Melanocyte of skin (primary cell): ENCODE data around the genes HSF4 and CTCF.

DNA sequence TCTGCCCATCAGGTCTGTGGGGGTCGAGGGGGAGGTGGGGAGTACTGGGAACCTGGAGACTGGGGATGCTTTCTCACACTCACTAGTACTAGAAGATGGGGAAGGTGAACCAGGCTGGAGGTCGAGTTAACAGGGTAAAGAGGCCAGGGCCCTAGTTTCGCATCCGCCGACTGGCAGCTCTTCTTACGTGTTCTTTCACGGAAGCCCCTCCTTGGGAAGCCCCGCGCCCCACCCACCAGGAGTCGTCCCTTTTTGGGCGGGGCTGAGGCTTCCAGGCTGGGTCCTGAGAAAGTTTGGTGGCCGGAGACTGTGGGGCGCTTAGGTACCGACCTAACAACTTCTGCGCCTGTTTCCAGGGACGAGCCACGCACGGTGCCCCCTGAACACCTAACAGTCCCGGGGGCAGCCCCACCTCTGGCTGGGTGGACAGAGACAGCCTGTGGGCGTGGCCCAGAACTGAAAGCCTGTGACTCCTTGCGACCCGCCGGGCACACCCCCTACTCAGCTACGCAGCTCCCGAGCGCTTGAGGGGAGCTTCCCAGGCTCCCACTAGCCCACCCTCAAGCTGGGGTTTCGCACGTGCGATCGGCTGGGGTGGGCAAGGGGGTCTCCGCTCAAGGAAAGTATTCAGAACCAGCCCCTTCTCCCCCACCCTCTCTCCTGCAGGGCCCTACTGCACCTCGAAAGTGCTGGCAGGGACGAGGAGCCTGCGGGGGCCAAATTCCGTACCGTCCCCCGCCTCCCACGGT is 590 bp downstream of the TRADD start:
- CAGE, long polyA plus RNA, 2 experiments = no peak in any of the 2 experiments

- CAGE, long polyA plus RNA, 2 experiments = no peak in any of the 2 experiments
Observed at GRCh38 chr16:67164354-67165118, at the start of gene HSF4. Gene HSF4, plus strand, starts transcription at chr16:67164745.

DNA sequence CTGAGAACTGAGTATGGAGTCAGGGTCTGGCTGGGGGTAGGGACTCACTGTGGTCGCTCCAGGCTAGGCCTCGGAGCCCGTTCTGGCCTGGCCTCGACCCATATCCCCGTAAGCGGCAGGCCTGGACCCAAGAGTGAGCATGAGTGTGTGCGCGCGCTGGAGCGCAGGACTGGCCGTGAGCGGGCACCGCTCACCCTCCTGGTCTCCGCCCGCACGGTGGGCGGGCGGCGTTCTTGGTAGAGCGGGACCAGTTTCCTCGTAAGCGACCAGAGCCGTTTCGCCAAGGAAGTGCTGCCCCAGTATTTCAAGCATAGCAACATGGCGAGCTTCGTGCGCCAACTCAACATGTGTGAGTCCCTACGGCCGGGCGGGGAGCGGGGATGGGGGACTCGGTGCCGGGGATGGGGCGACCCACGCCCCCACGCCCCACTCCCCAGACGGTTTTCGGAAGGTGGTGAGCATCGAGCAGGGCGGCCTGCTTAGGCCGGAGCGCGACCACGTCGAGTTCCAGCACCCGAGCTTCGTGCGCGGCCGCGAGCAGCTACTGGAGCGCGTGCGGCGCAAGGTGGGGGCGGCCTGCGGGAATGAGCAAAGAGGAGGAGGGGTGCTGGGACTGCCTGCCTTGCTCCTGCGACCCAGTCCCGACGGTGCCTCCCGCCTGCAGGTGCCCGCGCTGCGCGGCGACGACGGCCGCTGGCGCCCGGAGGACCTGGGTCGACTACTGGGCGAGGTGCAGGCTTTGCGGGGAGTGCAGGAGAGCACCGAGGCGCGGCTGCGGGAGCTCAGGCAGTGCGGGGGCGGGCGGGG is 940 bp downstream of the HSF4 start:
- CAGE, long polyA plus RNA, 2 experiments = no peak in any of the 2 experiments

GRCh38 chr16:67177392-67177855 is 6.3 kb downstream of the MATCAP1 start:
- CAGE, long polyA plus RNA, 2 experiments = no peak in any of the 2 experiments

DNA sequence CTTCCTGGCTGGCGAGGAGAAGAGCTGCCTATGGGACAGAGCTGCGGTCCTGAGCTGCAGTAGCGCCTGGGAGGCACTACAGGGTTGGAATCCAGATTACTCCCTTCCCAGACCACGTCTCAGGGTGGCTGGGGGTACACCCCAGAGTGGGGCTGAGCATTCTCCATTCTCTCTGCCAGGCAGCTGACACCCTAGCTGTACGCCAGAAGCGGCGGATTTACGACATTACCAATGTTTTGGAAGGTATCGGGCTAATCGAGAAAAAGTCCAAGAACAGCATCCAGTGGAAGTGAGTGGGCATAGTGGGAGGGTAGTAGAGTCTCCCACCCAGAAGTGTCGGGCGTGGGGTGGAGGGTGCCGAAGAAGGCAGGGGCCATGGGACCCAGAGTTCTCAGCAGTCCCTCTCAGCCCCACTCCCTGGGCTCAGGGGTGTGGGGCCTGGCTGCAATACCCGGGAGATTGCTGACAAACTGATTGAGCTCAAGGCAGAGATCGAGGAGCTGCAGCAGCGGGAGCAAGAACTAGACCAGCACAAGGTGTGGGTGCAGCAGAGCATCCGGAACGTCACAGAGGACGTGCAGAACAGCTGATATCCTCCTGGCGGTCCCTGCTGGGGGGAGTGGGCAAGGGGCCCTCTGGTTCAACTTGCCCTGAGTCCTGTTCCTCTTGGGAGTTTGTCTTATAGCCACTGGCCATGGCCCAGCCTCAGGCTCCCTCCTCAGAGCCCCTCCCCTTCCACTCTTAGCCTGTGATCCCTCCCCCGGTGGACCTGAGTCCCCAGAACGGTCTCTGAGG is 824 bp downstream of the E2F4 start:
- CAGE, long polyA plus RNA, 2 experiments = no peak in any of the 2 experiments

DNA sequence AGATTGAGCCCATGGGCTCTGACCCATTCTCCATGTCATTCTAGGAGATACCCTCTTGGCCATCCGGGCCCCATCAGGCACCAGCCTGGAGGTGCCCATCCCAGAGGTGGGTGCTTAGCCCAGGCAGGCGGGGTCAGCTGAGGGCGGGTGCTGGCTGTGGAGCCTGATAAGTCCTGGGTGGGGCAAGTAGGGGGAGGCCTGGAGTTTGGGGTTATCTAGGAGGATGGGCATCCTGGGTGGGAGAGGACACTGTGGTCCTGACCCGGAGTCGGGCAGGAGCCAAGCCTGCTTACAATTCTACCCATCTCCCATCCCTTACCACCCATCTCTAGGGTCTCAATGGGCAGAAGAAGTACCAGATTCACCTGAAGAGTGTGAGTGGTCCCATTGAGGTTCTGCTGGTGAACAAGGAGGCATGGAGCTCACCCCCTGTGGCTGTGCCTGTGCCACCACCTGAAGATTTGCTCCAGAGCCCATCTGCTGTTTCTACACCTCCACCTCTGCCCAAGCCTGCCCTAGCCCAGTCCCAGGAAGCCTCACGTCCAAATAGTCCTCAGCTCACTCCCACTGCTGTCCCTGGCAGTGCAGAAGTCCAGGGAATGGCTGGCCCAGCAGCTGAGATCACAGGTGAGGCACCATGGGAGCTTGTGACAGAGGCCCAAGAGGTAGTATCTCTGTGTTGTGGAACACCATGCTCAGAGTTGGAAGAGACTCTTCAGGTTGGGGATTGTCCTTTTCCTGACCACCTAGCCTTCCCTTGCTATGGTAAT is 2.6 kb downstream of the E2F4 start:
- CAGE, long polyA plus RNA, 2 experiments = no peak in any of the 2 experiments

GRCh38 chr16:67200321-67200909 is 1.5 kb downstream of the ELMO3 start:
- CAGE, long polyA plus RNA, 2 experiments = no peak in any of the 2 experiments

- CAGE, long polyA plus RNA, 2 experiments = no peak in any of the 2 experiments
Observed at GRCh38 chr16:67249690-67250138, 935 bp downstream of the SLC9A5 start.

- CAGE, long polyA plus RNA, 2 experiments = no peak in any of the 2 experiments
Observed at GRCh38 chr16:67347212-67347657, 20.6 kb downstream of the LRRC36 start.

DNA sequence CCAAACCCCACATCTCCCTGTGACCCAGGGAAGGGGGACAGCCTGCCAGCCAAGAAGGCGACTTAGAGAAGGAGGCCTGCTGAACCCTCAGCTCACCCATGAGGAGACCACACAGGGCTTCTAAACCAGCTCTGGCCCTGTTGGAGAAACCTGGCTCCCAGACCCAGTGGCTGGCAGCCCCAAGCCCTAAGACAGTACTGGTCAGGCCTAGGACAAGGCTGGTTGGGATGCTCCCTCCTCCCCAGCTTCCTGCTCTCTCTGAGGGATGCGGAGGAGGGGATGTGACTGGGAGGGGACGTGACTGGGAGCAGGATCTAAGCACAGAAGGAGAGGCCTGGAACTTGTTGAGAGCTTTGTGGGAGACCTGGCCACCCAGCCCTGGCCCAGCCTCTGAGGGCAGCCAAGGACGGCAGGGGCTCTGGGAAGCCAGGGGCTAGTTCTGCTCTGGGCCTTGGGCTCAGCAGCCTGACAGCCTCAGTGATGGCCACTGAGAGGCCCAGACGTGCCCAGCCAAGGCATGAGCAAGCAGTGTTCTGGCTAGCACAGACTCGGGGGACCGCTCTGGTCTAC is 22.9 kb downstream of the ATP6V0D1 start:
- CAGE, long polyA plus RNA, 2 experiments = no peak in any of the 2 experiments

DNA sequence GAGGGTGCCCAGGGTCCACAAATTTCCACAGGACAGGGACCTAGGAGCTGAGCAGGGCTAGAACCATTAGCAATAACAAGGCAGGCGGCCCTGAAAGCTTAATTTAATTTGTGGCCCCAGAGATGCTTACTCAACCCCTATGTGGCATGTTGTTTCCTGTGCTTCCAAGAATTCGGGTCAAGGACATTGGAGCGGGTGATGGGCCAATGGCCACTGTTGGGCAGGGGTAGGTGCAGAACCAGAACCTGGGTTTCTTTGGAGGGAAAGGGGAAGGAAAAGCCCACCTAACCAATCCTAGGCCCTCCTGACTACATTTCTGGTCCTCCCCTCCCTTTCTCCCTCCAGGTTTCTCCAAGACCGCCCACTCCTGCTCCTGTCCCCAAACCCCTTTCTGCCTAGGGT is 419 bp upstream of the AGRP start:
- CAGE, long polyA plus RNA, 2 experiments = no peak in any of the 2 experiments

DNA sequence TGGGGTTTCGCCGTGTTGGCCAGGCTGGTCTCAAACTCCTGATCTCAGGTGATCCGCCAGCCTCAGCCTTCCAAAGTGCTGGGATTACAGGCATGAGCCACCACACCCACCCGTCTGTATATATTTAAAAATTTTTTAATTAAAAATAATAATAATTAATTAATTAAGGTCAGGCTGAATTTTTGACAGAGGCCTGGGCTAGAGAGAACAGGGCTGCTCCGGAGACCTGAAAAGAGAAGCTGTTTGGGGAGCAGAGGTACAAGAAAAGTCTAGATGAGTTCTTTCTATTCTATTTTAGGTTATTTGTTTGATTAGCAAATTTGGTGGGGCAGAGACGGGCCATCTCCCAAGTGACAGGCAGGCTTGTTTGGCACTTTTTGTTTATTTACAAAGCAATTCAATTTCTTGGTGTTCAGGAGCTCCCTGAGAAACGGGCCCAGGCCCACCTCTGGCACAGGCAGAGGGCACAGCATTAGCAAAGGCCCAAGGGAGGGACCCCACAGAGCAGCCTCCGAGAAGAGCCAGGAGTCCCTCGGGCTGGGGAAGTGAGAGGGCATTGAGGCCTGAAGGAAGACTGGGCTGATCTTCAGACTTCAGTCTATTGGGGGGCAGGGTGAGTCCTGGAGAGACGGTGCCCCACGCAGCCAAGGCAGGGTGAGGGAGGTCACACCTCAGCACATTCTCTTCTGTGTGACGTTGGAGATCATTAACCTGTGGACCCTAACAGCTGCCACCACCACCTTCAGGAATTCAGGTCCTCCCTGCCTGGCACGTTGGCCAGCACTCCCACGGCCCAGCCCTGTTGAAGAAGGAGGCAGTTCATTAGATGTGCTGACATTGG is 10.8 kb upstream of the RIPOR1 start:
- CAGE, long polyA plus RNA, 2 experiments = no peak in any of the 2 experiments

DNA sequence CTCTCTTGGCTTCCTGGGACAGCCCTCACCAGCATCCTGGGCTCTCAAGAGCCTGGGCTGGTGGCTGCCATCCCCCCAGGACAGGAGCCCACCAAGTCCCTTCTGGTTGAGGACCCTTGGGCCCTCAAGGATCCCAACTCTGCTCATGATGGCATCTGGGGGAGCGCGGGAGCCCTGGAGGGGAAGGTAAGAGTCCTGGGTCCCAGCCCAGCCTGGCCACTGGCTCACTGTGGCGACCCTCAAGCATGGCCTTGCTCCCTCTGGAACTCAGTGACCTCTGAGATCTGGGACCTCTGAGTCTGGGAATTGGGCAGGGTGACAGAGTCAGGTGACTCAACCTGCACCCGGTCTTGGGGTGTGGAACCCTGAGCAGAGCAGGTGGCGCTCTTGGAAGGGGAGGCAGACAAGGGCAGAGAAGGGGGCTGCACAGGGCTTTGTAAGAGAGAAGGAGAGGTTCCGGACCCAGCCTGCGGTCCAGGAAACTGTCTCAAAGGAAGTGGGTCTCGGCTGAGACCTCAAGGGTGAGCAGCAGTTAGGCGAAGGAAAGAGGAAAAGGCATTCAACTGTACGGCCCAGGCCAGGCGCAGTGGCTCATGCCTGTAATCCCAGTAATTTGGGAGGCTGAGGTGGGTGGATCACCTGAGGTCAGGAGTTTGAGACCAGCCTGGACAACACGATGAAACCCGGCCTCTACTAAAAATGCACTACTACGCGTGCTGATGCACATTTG is 10.0 kb upstream of the RIPOR1 start:
- CAGE, long polyA plus RNA, 2 experiments = no peak in any of the 2 experiments

DNA sequence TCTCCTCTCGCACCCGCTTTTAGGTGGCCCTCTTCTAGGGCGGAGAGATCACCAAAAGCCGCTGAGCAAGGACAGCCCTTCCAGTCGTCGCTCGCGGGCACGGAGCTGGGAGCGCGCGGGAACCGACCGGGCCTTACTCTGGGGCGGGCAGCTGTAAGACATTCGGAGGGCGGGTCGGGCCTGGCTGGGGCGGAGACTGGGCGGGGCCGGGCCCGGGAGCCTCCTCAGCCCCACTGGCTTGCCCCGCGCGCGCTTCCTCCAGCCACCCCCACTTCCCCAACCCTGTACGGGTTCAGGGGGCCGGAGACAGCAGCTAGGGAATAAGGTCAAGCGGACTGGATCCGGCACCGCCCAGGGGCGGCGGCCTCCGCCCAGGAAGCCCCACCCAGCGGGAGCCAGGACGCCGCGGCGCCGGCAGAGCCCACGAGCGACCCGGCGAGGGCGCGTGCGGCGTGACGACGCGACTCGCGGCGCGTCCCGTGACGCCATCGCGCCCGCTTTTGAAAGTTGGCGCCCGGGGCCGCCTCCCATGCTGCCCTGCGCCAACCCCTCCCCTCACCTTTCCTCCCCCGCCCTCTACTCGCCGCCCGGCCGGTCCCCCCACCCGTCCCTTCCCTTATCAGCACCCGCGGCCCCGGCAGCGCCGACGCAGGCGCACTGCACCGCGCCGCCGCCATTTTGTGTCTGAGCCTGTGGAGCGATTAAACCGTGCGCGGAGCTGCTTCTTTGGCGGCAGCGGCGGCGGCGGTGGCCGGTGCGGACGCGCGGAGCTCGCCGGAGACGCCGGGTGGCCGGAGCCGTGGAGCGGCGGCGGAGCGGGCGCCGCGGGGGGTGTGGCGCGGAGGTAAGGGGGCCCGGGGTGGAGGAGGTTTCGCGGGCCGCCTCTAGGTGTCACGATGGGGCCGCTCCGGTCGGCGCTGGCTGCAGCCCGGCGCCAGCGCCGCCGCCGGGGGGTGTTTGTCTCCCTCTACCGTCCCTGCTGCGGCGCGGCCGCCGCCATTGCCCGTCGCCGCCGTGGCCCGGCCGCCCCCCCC is at the start of gene CTCF:
Gene CTCF (plus strand): TSS at position 646 of the 1,034 bp plus-strand sequence.
- CAGE, long polyA plus RNA, 2 experiments = no peak in any of the 2 experiments

- CAGE, long polyA plus RNA, 2 experiments = no peak in any of the 2 experiments
Observed at GRCh38 chr16:67803920-67804470, 2.4 kb downstream of the RANBP10 start.

DNA sequence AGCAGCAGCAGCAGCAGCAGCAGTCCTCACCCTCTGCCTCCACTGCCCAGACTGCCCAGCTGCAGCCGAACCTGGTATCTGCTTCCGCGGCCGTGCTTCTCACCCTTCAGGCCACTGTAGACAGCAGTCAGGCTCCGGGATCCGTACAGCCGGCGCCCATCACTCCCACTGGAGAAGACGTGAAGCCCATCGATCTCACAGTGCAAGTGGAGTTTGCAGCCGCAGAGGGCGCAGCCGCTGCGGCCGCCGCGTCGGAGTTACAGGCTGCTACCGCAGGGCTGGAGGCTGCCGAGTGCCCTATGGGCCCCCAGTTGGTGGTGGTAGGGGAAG is 773 bp downstream of the THAP11 start:
- CAGE, long polyA plus RNA, 2 experiments = no peak in any of the 2 experiments

DNA sequence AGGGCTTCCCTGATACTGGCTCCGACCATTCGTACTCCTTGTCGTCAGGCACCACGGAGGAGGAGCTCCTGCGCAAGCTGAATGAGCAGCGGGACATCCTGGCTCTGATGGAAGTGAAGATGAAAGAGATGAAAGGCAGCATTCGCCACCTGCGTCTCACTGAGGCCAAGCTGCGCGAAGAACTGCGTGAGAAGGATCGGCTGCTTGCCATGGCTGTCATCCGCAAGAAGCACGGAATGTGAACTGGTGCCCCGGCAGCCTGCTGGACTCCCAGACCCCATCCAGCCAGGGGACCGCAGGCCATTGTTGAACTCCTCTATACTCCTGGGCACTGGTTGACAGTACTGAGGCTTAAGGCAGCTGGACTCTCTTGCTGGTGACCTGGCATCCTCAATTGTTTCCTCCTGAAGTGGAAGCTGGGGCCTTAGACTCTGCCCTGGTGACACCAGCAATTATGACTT is 1.2 kb downstream of the THAP11 start:
- CAGE, long polyA plus RNA, 2 experiments = no peak in any of the 2 experiments

DNA sequence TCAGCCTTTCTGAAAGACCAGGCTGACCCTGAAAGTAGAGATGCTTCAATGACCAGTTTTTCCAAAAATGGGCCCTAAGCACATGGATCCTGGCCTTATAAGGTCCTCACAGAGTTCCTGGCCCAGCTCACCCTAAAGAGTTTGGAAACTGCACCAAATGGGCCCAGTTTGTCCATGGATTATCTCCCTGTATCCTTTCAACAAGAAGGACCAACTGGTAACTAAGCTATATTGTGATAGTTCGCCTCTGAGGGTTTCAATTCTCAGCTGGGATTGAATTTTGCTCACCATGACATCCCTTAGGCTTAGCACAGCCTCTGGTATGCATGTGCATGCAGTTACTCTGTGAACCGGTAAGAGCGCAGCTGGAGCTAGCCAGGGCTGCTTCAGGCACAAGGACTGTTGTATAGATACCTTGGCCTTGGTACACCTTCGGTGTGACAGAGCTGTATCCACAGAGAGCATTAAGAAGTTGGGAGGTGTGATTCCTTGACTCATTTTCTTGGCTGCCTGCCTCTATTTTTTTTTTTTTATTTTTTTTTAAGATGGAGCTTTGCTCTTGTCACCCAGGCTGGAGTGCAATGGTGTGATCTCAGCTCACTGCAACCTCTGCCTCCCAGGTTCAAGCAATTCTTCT is 2.3 kb downstream of the THAP11 start:
- CAGE, long polyA plus RNA, 2 experiments = no peak in any of the 2 experiments

DNA sequence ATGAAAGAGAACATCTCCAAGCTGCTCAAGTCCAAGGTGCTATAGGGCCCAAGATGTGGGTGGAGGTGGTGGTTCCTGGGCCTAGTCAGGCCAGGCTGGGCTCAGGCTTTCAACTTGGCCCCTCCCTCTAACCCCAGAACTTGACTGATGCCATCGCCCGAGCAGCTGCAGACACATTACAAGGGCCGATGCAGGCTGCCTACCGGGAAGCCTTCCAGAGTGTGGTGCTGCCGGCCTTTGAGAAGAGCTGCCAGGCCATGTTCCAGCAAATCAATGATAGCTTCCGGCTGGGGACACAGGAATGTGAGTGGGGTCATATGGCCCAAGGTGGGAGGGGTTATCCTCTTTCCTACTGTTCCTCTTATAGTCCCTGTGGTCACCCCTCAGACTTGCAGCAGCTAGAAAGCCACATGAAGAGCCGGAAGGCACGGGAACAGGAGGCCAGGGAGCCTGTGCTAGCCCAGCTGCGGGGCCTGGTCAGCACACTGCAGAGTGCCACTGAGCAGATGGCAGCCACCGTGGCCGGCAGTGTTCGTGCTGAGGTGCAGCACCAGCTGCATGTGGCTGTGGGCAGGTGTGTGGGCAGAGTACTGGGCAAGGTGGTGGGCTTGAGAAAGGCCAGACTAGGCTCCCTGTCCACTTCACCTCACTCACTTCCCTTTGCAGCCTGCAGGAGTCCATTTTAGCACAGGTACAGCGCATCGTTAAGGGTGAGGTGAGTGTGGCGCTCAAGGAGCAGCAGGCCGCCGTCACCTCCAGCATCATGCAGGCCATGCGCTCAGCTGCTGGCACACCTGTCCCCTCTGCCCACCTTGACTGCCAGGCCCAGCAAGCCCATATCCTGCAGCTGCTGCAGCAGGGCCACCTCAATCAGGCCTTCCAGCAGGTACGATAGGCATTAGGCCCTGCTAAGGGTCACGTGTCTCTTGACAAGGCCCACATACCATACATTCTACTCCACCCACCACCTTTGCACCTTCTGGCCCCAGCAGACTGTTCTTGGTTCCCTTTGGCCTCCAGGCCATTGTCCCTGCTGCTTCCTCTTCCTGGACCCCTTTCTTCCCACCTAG is 2.1 kb upstream of the NRN1L start:
- CAGE, long polyA plus RNA, 2 experiments = no peak in any of the 2 experiments

DNA sequence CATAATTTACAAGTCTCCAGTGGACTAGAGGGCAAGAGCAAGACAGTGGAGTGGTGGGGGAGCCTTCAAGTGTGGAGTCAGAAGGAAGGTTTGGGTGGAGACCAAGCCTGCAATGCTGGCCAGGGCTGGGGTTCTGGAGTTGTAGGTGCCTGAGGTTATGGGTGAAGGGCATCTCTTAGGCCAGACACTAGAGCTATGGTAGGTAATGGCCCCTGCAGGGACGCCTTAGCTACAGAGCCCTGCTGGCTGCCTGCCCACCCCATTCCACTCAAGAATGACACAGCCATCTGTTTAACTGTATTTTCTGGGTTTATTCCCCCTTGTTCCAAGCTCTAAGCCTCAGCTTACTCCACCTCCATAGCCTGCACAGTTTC is 2.4 kb downstream of the PSMB10 start:
- CAGE, long polyA plus RNA, 2 experiments = no peak in any of the 2 experiments